Calu3 (cell line): ENCODE measurements around a stretch of chr10.

DNA sequence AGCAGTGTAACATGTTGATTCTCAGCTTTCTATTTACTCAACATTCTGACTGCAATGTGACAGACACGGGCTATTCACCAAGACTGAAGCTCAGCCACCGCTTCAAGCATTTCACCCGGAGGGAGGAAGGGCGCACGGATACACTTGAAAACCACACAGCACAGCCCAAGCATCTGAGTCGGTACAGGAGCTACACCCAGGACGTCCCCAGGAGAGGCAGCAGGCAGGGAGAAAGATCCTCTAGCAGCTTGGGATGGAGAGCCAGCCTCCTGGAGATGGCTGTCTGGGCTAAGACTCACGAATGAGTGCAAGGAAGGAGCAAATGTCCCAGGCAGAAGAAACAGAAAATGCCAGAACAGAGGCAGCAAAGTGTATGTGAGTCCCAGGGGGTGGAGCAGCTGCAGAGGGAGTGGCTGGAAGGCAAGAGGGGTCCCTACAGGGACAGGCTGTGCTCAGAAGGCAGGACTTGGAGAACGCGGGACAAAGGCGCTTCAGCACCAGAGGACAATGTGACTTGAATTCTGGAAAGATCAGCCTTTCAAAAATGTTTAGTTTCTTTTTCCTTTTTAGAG lies 5.8 kb downstream of the PARD3 start:
- PRO-cap, result no peak

DNA sequence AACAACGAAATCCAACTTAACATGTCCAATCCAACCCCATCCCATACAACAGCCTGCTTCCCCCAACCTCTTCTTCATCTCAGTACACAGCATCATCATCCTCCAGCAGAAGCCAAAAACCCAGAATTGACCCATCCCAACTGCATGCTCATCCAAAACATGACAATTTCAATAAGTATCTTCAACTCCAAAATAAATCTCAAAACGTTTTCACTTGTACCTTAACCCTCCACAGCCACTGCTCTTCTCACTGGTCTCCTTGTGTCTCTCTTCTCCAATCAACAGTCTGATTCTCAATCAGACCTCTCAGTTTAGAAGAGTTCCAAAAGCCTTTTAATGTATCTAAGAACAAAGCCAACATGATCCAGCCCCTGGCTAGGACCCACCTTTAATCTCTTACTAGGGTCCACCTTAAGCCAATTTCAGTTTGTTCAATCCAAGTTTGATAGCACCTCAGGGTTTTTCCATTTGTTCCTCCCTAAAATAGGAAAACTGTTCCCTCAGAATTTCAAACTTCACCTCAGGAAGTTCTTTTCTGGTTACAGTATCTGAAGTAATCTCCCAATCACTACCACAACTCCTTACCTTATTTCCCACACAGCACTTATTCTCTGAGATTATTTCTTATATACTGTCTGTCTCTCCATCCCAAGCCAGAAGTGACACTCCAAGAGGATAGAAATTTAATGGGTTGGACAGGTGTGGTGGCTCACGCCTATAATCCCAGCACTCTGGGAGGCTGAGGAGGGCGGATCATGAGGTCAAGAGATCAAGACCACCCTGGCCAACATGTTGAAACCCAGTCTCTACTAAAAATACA lies 2.4 kb downstream of the CUL2 start:
- PRO-cap, result no peak

DNA sequence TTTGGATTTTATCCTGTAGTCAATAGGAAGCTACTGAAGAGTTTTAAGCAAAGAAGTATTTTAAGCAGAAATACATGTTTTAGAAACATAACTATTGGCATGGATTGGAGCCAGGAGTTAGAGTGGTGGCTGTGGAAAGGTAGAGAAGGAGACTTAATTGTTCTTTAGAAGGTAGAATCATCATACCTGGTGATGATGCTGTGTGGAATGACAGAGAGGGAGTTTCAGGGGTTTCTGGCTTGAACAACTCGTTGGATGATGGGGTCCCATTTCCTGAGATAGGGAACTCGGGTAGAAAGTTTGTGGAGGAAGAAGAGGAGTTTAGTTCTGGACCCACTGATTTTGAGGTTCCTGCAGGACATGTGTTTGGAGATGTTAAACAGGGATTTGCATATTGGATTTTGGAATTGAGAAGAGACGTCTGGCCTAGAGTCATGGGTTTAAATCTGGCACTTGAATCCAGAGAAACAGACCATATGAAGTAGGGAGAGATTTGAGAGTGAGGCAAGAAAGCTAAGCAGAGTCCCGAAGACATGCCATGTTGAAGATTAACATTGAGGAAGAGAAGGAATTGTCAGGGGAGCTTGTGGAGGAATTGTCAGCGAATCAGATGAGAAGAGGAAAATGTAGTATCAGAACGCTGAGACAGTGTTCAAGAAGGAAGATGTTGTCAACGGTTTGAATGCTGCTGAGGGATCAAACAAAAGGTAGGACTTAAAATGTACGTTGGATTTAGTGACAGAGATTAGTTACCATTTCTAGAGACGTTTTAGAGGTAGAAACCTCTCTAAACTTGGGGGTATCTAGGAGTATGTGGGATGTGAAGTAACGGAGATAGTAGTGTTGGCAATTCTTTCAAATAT lies 14.9 kb downstream of the CREM start:
- PRO-cap, result no peak

- PRO-cap, result no peak
These were observed 98.6 kb downstream of the CREM start for GRCh38 chr10:35225263-35225588.

DNA sequence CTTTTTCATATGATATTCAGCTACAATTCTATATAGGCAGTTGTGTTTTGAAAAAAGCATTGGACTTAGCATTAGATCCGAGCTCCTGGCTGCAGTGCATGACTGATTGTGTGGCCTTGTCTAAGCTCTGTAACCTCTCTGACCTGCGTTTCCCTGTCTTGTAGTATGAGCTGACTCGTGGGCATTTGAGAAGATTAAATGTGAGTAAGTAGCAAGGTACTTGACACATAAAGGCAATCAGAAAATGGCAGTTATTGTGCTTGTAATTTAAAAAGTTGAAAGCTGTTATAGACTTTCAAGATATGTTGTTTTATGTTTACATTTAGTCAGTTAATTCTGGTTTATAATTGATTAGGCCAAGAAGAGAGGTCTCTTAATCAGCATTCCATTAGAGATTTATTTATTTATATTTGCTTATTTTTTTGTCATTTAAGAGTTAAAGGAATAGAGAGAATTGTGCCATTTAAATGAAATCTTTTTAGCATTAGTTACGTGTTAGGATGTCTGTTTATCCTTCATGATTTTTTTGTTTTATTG lies 86.1 kb downstream of the CCNY start:
- PRO-cap, result no peak

- PRO-cap, result no peak
These were observed 126.2 kb downstream of the CCNY start for GRCh38 chr10:35462380-35463026.

GRCh38 chr10:35485857-35486179 lies 119.3 kb upstream of the GJD4 start:
- PRO-cap, result no peak

DNA sequence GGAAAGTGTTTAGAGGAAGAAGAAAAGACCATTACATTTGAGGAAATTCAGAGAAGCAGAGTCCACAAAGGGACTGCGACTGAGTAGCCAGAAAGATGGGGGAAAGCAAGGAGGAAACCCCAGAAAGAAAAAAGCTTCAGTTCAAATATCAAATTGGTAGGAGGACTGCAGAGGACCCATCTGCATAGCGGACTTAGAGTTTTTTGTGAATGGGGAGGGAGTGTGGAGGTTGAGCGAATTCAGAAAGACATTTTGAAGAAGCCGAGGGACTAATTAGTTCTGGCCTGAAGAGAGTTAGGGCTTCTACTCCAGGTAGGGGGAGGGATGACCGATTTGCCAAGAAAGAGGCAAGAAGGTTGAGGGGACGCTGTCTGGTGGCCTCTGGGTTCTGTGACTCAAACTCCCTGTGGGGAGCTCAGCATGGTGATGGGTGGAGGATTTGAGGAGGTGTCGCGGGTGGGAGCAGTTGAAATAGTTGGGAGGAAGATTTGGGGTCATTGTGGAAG lies 92.7 kb upstream of the GJD4 start:
- PRO-cap, result no peak

- PRO-cap, result no peak
These were observed 2.1 kb downstream of the FZD8 start for GRCh38 chr10:35639943-35640517.

DNA sequence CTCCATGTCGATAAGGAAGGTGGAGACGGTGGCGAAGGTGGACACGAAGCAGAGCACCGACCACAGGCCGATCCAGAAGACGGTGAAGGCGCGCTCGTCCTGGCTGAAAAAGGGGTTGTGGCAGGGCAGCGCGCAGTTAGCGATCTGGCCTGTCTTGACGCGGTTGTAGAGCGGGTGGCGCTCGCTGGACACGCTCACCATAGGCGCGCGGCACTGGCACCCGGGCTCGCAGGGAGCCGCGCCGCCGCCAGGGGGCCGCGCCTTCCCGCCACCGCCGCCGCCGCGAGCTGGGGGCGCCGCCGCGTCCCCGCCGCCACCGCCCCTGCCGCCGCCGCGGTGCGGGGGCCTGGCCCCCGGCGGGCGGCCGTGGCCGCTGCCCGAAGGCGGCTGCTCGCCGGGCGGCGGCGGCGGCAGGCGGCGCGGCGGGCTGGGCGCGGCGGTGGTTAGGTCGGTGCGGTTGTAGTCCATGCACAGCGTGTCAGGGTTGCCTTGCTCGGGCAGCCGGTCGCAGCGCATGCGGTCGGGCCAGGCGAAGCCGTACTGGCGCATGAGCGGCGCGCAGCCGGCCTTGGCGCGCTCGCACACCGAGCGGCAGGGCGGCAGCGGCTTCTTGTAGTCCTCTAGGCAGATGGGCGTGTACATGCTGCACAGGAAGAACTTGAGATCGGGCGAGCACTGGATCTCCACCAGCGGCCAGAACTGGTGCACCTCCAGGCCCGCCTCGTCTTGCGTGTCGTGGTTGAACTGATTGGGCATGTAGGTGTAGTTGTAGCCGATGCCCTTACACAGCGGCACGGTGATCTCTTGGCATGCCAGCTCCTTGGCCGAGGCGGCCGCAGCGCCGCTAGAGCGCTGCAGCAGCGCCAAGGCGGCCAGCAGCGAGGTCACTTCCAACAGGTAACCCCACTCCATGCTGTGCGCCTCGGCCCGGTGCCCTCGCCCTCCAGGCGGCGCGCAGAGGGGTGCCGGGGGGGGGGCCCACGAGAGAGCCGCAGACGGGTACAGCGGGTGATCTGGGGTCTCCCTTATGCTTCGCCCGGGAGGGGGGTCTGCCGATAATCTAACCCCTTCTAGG lies 1.2 kb downstream of the FZD8 start:
- PRO-cap, result bidirectional peak, plus-strand start at position 347 of the sequence, minus-strand start at position 112 of the sequence

DNA sequence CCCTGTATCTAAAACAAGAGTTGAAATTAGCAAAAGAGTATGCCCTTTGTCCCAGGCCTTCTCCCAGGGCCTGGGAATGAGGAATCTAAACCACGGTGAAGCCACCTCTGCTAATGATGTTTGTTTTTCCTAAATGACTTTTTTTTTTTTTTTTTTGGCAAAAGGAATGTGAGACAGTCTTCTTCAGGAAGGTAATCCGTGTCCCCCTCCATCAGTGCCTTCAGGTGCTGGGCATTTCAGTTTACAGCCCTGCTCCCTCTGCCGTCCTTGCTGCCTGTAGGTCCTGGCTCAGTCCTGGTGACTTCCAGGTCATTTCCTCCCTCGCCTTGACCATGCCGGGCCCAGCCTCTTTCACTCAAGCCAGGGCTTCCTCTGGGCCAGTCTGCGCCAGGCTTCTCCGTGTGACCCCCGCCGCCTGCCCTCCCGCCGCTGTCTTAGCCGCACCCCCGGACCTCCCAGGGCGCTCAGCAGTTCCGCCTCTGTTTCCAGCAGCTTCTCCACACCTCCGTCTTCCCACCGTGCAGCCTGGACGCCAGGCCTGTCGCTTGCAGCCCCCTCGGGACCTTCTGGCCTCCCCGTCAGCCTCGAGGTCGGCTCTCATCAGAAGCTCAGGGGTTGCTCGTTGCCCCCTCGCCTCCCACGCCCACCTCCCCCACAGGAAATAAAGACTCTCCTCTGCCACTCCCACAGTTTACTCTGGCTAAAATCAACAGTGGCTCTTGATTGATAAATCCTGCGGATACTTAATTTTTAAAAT lies 122.9 kb upstream of the FZD8 start:
- PRO-cap, result bidirectional peak, plus-strand start at position 500 of the sequence, minus-strand start at position 374 of the sequence

DNA sequence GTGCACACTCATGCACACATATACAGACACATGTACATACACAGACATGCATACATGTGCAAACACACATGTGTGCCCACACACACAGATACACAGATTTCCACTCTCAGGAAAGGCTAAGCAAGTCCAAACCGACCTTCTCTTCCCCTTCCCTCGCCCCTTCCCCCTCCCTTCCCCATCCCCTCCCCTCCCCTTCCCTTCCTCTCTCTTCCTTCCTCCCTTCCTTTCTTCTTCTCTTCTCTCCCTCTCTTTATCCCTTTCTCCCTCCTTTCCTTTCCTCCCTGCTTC lies 296.7 kb downstream of the ZNF248 start:
- PRO-cap, result no peak

- PRO-cap, result no peak
These were observed 19.5 kb downstream of the ZNF248 start for GRCh38 chr10:37837867-37838389.

GRCh38 chr10:37995201-37995781 lies 15.2 kb upstream of the ZNF33A start:
- PRO-cap, result no peak

- PRO-cap, result no peak
These were observed 18.4 kb downstream of the ZNF33A start for GRCh38 chr10:38028890-38029306.

DNA sequence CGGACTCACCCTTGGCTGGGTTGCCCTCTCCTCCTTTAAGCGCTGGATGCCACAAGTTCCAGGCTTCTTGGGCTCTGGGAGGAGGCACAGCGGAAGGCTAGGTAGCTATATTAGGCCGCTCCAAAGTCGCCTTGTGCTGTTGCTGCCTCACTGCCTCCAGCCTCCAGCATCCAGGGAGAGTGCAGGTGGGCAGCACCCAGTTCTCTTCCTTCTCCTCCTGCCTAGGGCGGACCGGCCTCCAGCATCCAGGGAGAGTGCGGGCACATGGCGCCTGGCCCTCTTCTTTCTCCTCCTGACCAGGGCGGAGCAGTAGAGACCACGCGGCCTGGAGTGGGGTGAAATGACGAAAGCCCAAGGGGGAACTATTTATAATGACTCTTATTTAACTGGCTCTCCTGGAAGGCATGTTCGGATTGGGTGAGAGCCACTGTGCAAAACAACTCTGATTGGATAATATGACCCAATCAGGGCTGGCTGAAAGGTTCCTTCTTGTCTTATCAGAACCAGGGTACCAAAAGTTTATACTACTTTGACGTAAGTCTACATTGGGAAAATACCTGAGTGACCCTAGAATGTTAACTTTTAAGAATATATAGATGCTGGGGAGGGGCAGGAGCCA lies 63.1 kb downstream of the ZNF37A start:
- PRO-cap, result no peak

DNA sequence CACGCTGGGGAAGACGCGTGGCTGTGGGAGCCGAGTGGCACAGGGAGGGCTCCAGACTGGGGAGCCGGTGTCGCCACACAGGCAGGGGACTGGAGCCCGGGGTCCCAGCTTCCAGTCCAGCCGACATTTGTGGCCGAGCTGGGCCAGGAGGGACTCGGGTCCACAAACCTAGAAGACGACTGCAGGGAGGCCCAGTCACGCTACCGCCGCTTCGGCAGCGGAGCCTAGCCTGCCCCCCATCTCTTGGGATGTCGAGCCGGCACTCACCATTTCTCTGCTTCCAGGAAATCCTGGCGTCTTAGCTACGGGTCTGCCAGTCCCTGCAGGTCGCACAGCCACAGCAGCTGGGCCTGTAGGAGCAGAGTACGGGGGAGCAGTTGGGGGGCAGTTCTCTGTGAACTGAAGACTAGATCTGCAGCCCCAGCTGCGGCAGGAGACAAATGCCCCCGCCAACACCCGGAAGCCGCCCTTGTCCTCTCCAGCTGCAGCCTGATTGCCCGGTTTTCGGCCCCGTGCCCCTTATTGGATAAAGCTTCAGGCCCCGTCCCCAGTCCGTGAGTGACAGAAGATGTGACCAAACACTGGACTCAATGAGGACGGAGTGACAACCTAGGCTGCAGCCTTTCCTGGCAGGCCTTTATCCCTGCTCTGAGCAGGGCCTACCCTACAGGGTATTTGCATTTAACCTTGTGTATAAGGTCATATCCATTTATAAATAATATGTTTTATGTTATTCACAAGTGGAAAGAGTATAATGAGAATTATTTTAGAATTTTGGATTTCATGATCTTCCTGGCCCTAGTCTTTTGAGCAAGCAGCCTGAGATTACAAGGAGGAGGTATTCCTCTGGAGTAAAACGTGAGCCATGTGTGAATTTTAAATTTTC lies 270.6 kb downstream of the ZNF33B start:
- PRO-cap, result no peak

- PRO-cap, result no peak
These were observed 163.3 kb downstream of the ZNF33B start for GRCh38 chr10:42475019-42475436.

DNA sequence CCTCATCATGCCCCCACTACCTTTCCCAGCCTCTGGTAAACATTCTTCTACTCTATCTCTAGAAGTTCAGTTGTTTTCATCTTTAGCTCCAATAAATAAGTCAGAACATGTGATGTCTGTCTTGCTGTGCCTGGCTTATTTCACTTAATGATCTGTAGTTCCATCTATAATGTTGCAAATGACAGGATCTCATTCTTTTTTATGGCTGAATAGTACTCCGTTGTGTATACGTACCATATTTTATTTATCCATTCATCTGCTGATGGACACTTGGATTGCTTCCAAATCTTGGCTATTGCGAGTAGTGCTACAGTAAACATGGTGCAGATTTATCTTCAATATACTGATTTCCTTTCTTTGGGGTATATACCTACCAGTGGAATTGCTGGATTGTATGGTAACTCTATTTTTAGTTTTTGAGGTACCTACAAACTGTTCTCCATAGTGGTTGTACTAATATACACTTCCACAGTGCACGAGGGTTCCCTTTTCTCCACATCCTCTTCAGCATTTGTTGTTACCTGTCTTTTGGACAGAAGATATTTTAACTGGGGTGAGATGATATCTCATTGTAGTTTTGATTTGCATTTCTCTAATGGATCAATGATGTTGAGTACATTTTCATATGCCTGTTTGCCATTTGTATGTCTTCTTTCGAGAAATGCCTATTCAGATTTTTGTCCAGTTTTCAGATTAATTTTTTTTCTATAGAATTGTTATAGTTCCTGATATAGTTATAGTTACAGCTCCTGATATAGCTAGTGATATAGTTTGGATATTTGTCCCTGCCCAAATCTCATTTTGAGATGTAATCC lies 124.3 kb downstream of the ZNF33B start:
- PRO-cap, result no peak

DNA sequence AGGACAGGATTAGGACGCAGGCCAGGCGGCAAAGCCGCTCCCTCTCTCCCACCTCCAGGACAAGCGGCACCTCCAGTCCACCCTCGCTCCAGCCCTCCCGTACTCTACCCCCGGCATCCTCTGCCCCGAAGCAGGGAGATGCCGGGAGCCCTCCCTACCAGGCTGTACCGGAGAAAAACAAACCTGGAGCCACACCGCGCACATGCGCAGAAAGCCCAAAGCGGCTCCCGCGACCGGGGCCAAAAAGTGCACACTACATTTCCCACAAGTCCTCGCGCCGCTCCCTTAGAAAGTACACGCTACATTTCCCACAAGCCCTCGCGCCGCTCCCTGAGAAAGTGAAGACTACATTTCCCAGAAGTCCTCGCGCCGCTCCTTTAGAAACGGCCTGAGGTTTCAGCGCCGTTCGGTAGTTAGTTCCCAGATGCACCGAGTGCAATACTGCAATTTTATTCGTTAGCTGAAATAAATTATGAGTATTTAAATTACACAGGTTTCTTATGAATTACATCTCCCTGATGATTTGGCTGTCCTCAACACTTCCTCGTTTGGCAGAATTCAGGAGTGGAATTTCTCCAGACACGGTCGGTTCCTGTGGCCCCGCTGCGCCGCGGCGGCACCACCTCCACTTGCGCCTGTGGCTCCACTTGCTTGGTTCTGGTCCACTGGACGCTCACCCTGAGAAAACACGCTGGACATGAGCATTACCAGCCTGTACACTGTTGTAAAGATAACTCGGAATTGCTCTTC lies 85.6 kb downstream of the ZNF33B start:
- PRO-cap, result bidirectional peak, plus-strand start at position 380 of the sequence, minus-strand start at position 161 of the sequence